SJSA1 (cell line): ENCODE measurements around a stretch of chr6.

GRCh38 chr6:53795221-53795561 is 386 bp downstream of the LRRC1 start:
- RAMPAGE, long total RNA = no peak

- RAMPAGE, long total RNA = no peak
Measured at GRCh38 chr6:53825822-53826076, 30.9 kb downstream of the LRRC1 start.

DNA sequence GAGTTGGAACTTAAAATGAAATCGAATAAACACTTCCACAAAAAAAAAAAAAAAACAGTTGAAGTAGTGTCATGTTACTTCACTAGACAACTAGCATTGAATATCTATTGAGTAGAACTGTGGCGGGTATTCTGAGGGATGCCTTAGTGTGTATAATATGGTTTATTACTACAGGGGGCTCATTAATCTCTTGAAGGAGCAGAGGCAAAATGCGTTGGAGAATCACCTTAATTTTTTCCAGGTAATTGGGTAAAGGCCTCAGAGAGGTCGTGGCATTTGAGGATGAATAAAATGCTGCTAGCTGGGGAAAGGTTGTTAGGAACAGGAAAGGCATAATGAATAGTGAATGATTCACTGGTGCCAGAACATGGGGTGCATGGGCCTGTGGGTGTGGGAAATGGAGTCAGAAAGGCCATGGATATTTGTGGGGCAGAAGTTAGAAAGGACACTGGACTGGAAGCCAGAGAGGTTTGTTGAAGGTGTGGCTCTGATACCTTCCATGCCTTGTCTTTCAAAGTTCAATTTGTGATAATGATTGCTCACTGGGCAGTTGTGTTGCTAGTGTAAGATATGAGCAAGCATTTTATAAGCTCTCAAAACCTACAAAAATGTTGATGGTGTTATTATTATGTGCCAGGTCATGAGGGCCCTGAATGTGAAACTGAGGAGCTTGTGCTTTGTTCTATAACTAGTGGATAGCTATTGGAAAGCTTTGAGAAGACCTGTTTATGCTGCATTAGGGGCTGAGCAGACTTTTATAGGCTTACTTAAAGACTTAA is 32.7 kb downstream of the LRRC1 start:
- RAMPAGE, long total RNA = no peak

- RAMPAGE, long total RNA = no peak
Measured at GRCh38 chr6:53856008-53856819, 61.4 kb downstream of the LRRC1 start.

- RAMPAGE, long total RNA = no peak
Measured at GRCh38 chr6:53999385-53999972, 111.8 kb upstream of the MLIP start.

DNA sequence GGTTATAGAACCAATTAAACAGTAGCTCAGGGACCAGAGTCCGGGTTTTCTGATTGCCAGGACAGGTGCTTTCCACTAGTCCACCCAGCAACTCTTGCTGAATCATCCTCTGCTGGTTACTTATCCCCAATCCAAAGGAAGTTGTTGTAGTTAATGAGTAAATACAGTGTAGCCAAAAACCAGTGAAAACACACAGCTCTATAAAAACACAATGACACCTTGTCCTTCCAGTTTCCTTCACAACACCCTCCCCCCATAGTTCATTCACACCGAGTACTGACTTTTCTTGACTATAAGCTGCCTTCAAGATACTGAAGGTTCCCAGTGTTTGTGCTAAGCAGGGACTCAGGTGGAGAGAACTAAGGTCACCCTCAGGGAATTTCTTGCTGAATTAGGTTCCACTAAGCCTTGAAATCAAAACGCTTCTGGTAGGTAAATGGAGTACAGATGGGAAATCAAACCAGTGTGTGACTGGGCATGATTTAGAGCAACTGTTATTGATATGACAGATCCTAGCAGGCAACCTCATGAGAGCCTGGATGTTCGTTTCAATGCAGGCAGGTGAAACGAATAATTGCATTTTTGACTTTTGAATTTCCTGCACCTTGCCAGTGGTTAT is 593 bp upstream of the TINAG start:
- RAMPAGE, long total RNA = no peak

DNA sequence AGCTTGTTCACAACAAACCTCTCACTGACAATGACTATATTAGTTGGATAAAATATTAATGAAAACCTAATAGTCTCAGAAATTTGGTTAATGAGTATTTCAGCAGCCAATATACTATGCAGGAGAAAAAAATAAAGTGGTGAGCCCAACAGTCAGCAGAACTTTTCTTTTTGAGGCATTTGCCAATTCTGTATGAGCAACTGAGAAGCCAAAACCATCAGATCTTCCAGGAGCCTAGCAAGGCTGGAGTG is 6.3 kb downstream of the HMGCLL1 start:
- RAMPAGE, long total RNA = no peak

- RAMPAGE, long total RNA = no peak
Measured at GRCh38 chr6:55874290-55875250, 820 bp downstream of the BMP5 start.

GRCh38 chr6:56514451-56514861 is 267.1 kb upstream of the COL21A1 start:
- RAMPAGE, long total RNA = no peak

- RAMPAGE, long total RNA = no peak
Measured at GRCh38 chr6:56527383-56527793, 280.0 kb upstream of the COL21A1 start.

DNA sequence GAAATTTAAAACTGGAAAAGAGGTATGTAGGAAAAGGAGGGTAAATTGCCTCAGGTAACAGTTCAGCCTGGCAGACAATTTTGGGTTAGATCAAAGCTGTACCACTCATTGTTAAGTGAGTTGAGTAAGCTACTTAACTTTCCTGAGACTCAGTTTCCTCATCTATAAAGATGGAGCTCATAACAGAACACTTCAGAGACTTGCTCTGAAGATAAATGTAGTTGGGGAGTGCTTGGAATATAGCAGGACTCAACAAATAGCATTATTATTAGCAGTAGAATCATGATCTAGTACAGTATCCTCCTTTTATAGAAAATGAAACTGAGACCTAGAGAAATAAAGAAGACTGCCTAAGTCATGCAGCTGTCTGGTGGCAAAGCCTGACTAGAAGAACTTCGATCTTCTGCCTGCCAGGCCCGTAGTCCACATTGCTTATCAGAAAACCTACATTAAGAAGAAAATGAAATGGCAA is 265.6 kb downstream of the DST start:
- RAMPAGE, long total RNA = no peak

DNA sequence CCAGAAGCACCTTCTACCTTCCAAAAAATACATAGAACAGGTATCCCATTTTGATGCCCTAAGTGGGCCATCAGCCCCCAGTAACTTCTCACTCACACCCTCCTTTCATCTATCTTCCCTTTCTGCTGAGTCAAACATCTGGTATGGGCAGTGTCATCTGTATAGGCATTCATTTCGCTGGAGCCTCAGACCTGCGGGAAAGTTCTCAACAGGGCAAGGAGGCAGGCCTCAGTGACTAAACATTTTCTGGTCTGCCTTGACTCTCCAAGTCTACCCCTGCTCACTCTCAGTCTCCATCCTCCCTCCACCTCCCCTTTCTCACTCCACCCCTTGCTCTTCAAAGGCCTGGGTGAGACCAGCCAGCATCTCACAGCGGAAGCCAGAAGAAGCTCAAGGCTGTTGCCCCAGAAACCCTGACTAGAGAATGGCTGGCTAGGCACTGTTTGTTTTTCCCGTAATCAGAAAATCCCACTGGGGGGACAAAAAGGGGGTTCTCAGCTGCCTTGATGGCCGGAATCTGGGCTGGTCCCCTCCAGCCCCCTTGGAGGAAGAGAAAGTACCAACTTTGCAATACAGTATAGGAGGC is 104.7 kb downstream of the DST start:
- RAMPAGE, long total RNA = no peak

GRCh38 chr6:57100711-57101488 is 10.9 kb downstream of the ZNF451 start:
- RAMPAGE, long total RNA = no peak

GRCh38 chr6:57172445-57172981 is 387 bp downstream of the BAG2 start:
- RAMPAGE, long total RNA = start-site peak on the plus strand at chr6:57172558-57172752, 1,861 and 1,163 reads in 2 replicates

- RAMPAGE, long total RNA = no peak
Measured at GRCh38 chr6:57216390-57217023, 5.6 kb downstream of the RAB23 start.

DNA sequence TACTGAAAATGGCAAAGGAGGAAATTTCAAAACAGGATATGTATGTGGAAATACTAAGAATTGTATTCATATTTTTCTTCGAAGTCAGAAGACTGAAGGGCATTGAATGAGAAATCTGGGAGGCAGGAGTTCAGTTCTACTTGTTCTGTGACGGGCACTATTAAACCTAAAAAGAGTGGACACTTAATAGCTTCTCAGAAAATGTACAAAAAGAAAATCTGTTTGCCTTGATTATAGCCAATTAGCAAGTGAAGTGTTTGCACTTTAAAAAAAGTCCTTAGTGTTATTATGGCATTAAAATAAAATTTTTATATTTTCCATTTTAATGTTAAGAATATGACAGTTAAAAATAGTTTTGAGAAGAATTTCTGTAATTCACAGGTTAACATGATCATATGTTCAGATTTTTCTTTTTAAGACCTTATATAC is 114.9 kb downstream of the PRIM2 start:
- RAMPAGE, long total RNA = no peak

GRCh38 chr6:57822911-57823141 is 505.4 kb downstream of the PRIM2 start:
- RAMPAGE, long total RNA = no peak

GRCh38 chr6:63570375-63570948 is 1.8 kb upstream of the PTP4A1 start:
- RAMPAGE, long total RNA = no peak

GRCh38 chr6:63581268-63581563 is 8.9 kb downstream of the PTP4A1 start:
- RAMPAGE, long total RNA = no peak

- RAMPAGE, long total RNA = no peak
Measured at GRCh38 chr6:63584250-63584625, 12.0 kb downstream of the PTP4A1 start.